Vagina (tissue), 1 donor: ENCODE results near the genes ZNF892 and KCNIP3.

GRCh38 chr2:88015778-88016653 is 39.6 kb downstream of the KRCC1 start:
- PRO-cap = unidirectional peak, minus-strand start at chr2:88016547
- RAMPAGE, long total RNA = start-site peak on the minus strand at chr2:88016546-88016550, 91 reads

- PRO-cap = no peak
- RAMPAGE, long total RNA = no peak
Observed at GRCh38 chr2:88125163-88125994, 2.5 kb downstream of the FABP1 start.

DNA sequence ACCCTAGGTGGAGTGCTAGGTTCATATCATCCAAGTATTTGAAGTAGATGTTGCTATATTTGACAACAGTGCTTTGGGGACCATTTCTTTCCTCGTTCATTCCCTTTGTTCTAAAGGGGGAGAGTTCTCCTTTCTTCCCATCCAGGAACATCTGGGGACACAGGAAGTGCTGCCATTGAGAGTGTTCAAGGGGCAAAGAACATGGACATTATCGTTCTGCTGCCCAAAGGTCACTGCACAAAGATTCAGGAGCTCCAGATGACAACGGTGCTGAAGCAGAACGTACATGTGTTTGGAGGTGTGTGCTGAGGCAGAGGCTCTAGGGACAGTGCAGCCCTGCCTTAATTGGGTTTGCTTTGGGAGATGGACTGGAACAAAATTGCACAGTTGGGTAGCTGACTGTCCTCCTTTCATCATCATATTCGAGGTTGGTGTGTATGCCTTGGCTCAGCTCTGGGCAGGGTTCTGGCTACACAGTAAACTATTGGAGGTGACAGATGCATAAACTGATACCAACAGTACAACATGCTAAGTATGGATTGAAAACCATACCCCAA is 5.0 kb downstream of the THNSL2 start:
- PRO-cap = no peak
- RAMPAGE, long total RNA = no peak

GRCh38 chr2:88503827-88504168 is 20.7 kb upstream of the TEX37 start:
- PRO-cap = no peak
- RAMPAGE, long total RNA = no peak

DNA sequence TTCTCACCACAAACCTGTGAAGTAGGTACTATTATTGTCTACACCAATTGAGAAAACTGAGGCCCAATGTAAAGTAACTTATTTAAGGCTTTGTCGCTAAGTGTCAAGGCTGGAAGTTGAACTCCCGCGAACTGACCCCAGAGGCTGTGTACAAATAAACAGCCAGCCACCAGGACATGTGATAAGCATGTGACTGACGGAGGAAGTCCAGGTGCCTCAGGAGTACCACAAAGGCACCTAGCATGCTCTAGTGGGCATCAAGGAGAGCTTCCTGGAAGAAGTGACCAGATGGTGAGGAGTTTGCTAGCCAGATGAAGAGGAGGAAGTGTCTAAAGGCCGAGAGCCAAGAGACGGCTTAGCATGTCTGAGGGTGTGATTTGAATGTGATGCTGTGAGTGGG is 17.8 kb upstream of the TEX37 start:
- PRO-cap = no peak
- RAMPAGE, long total RNA = no peak

- PRO-cap = no peak
- RAMPAGE, long total RNA = start-site peak on the minus strand at chr2:88609249-88609640, 11 reads
Observed at GRCh38 chr2:88609233-88609722, 18.0 kb downstream of the EIF2AK3 start.

DNA sequence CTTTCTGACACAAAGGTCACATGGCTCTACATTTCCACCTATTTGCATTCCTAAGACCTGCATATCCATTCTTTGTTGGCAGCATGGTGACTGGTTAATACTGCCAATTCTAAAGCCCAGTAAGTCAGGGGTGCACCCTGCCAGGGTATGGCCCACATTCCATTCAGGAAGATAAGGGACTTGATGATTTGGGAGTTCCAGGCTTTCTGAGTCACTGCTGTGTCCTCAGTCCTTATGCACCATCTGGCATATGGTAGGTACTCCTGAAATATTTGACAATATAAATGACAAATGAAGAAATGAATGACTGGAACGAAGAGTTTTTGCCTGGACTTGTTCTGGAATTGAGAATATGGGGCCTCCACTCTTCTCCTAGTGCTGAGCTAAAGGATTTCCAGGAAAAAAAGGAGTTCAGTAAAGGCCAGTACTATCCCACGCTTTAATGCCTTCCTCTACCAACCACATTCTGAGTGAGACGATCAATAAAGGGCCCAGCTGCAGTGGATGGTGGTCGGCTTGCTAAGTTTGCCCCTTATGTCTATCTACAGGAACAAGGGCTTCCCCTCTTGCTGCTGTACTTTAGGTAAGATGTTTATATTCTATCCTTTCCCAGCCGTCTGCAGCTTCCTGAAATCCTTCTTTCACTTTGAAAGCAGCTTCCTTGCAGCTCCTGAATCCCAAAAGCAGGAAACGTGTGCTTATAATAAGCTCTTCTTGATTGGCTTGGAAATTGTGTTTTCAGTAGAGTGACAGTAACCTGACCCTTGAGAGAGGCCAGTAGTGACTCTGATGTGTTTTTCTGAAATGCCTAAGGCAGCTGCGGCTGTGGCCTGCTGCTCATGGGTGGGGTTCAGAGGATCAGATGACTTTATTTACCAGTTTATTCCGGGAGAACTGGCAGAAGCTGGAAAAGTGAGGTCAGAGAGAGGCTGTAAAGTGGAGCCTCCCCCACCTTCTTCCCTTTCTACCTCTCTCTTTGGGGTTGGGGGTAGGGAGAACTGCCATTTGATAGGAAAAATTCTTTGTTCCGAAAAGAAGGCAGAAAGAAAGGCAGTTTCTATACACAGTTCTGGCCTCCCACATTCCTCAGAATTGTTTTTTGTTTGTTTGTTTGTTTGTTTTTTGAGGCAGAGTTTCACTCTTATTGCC is 32.0 kb upstream of the EIF2AK3 start:
- PRO-cap = bidirectional peak, plus-strand start at position 900 of the sequence, minus-strand start at position 648 of the sequence
- RAMPAGE, long total RNA = no peak

DNA sequence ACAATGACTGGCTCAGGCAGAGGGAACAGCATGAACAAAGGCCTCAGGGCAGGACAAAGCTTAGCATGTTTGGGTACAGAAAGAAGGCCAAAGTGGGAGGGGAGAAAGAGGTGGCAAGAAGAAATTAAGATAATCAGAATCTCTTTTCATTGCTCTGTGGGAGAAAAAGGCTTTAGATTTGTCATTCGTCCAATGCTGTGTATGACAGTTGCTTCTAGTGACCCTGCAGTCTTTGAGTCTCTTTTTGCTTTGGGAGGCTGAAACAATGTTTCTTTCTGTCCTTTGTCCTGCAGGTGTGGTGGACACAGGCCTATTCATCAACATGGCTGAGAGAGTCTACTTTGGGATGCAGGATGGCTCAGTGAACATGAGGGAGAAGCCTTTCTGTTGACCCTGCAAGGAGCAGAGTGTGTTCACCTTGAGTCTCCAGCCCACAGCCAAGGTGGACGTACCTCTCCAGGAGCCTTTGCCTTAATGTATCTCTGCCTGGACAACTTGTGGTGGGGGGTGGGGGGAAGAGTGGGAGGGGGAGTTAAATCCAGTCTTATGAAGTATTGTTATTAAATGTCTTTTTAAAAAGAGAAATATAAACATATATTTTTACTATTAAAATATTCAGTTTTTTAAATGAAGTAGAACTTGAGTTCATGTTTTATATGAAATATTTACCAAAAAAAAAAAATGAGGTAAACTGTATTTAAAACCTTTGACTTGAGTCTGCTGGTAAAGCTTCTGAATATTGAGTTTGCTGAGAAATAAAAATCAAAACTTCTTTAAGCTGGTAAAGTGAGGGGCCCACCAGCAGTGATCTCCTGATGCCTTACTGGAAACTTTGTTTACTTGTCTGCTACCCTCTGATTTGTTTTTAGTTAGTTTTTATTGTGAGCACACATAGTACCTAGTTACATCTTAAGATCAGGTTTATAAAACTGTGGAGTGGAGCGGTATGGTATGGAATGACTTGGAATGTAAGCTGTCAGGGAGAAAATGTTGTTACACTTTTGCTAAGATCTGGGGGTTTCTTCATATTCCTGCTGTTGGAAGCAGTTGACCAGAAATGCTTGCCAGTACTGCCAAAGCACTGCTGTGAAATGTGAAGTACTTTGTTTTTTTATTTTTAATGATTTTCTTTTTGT is 58.6 kb downstream of the RPIA start:
- PRO-cap = no peak
- RAMPAGE, long total RNA = start-site peak on the plus strand centred at position 717 of the sequence, 67 bp wide, 9 reads

- PRO-cap = no peak
- RAMPAGE, long total RNA = no peak
Observed at GRCh38 chr2:88859280-88859950, 167.9 kb downstream of the RPIA start.

DNA sequence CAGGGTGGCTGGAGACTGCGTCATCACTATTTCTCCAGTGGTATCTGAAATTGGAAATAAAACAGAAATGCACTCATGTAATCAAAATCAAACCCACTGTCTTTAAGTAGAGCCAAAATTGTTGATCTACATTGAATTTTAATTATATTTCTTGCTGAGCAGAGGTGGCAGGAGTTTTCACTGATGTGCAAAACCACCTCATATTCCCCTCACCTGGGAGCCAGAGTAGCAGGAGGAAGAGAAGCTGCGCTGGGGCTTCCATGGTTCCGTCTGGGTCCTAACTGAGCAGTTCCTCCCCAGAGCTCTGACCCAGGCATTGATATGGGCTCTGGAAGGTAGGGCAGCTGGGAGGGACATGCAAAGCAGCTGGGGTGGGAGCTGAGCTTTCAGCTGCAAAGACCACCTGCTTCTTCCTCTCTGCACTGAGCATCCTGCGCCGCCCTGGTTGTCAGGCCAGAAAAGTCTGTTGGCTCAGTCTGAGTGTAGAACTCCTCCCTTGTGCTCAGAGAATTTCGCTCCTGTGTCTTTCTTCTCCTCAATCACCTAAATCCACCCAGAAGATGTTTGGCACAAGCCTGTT is 394.0 kb downstream of the RPIA start:
- PRO-cap = no peak
- RAMPAGE, long total RNA = start-site peak on the minus strand centred at position 301 of the sequence, 11 bp wide, 41 reads

GRCh38 chr2:90021308-90021753 is 1329.9 kb downstream of the RPIA start:
- PRO-cap = no peak
- RAMPAGE, long total RNA = no peak

DNA sequence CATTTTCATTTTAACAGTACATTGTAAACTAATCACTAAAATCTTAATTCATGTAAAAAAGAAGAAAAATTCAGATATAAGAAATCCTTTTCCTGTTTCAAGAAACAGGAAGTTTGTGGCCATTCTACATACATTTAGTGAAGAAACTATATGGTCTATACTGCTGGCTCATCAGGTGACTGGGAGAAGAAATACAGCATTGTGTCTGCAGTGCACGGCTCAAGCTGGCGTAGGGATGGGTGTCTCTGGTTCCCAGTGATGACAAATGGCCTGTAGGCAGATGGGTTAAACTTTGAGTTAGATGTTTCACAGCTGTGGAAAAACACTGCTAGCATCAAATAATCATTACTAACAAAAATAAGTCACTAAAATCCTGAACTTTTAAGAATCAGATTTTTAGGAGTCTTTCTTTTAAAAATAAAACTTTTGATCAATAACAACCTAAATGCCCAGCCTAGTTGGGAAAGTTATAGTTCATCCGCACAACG is 6.6 kb downstream of the MRPS5 start:
- PRO-cap = no peak
- RAMPAGE, long total RNA = no peak

GRCh38 chr2:95199752-95200125 is 7.6 kb upstream of the ZNF892 start:
- PRO-cap = no peak
- RAMPAGE, long total RNA = no peak

DNA sequence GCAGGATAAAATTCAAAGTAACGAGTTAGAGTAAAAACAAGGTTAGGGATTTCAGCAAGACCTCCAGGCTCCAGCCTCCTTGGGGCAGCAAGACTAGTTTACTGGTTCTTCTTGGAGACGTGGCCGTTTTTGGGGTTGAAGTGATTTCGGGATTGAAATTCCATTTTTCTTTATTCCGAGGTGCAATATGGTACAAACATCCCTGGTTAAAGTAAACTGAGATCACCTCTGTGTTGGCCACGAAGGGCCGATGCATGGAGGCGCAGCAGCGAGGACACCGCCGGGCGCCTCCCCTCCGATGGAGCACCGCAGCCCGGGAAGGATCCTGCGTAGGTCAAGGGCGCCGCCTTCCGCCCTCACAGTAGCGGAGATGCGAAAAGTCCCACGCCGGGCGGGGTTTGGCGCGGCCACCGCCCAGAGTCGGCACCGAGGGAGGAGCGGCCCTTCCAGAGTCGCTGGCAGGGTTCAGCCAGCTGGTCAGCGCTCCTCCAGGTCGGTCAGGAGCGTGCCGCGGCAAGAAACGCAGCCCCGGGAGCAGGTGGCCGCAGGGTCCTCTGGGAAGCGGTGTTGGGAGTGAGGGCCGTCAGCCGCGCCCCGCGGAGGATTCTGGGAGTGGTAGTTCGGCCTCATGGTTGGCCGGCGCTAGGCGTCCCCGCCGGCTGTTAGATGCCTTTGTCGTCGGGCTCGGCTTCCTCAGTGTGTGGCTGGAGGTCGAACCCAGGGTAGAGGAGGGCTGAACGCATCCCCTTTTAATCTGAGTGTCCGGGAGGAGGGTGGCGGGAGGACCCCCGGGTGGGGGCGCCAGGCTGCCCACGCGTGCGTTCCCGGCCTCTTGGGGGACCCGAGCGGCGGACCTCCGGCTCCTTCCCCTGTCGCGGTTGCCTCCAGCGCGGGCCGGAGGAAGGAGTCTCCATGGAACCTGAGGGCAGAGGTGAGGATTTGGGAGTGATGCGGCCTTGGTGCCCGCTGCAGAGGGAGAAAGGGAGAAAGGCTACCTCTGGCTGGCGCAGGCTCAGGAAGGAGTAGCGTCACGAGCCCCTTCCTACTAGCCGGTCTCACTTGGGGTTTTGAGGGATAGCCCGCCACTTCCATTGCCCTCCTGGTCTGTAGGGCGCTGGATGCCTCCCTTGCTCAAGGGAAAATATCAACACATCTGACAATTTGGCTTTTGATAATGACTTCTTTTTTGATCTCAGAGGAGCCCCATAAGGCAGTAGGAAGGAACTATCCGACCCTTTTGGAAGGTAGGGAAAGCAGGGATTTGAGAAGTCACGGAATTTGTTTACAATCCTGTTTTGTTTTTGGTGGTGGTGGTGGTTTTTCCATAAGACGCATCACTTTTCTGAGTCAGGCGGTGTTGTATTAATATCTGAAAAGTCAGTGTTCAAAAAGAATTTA is at the start of gene ZNF892:
Gene ZNF892, plus strand, starts transcription at position 618 of the 1,398 bp plus-strand sequence.
- PRO-cap = bidirectional peak, plus-strand start at position 618 of the sequence, minus-strand start at position 556 of the sequence
- RAMPAGE, long total RNA = start-site peak on the plus strand centred at position 670 of the sequence, 36 bp wide, 15 reads

GRCh38 chr2:95277131-95278018 is 3.1 kb downstream of the PROM2 start:
- PRO-cap = no peak
- RAMPAGE, long total RNA = no peak

DNA sequence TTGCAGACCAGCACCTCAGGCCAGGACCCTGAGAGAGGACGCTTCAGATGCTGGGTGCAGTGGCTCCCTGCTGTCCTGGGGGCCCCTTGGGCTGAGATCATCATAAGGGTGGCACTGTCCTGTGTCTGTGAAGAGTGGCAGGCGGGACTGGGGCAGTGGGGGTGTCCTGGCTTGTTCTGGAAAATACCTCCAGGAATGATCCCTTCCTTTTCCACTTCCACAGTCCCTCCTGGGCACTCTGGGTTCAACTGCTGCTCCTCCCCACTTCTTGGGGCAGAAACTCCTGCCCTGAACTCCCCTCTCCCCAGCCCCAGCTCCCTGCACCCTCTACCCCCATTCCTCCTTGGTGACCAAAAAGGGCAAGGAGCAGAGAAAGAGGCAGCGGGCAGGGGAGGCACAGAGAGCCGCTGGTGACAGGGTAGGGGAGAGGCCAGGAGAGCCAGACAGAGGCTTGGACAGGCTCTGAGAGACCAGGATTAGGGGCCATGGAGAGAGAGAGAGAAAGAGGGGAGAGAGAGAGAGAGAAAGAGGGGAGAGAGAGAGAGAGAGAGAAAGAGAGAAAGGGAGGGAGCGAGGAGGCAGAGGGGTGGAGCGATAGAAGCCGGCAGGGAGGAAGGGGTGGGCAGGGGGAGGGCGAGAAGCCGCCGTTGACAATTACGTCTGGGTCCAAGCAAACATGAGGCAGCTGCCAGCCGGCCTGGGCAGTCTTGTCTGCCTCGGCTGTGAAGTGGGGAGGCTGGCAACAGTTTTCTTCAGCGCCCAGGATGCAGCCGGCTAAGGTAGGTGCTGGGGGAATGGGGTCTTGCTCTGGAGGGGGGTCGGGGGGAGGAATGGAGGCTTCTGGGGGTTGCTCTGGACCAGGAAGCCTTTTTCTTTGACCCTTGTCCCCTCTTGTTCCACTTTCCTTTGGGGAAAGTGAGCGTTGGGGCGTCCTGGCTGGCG is at the start of gene KCNIP3:
Gene KCNIP3, plus strand, starts transcription at position 673 of the 942 bp plus-strand sequence.
- PRO-cap = no peak
- RAMPAGE, long total RNA = no peak

DNA sequence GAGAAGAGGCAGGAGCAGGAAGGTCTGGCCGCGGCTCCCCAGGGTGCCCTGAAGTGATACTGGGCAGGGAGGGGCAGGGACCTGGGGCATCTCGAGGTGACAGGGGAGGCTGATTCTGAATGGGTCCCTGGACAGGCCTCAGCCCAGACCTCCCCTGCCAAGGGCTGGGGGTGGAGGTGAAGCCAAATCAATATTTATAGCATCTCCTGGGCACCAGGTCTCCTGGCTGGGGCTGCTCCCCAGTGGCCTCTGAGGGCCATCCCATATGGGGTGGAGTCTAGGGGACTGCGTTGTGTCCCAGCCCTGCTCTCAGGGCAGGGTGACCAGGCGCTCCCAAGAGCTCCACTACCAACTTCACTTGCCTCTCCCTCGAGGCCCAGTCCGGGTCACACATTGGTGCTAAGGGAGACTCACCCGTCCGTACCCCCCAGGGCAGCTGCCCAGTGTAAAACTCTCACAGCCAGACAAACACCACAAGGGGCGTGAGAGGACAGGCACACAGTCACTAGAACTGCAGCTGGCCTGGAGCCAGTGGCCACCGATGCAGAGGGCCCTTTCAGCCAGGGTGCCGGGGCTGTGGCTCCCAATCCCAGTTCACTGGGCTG is 33.1 kb downstream of the KCNIP3 start:
- PRO-cap = no peak
- RAMPAGE, long total RNA = no peak

- PRO-cap = no peak
- RAMPAGE, long total RNA = no peak
Observed at GRCh38 chr2:95391780-95392214, 10.7 kb upstream of the FAHD2A start.

- PRO-cap = no peak
- RAMPAGE, long total RNA = no peak
Observed at GRCh38 chr2:95551017-95551576, 40.7 kb upstream of the TRIM43 start.

GRCh38 chr2:95824627-95825597 is 166.7 kb downstream of the ANKRD36C start:
- PRO-cap = no peak
- RAMPAGE, long total RNA = no peak